Foreskin fibroblast (primary cell): Measurements from ENCODE around the genes ACAT2 and TCP1.

DNA sequence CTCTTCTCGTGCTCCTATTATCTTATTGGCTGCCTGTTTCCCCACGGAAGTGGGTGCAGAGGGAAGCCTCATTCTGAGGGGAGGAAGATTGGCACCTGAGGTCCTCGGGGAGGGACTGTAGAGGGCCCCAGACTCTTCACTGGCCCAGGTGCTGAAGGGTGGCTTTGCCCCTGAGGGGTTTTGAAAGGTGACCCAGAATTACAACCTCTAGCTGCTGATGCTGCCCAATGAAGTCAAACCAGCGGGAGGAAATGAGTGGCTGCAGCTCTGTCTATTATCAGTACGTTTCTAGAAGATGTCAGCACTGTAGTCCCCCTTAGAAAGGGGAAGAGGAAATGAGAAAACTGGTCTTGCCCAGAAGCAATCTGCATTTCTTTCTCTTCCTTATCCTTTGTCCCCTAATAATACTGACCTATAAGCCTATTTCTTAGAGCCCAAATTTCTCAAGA lies 66.0 kb downstream of the SYTL3 start:
- RRBS: no CpG with 5 or more reads among the region's 5 CpGs

DNA sequence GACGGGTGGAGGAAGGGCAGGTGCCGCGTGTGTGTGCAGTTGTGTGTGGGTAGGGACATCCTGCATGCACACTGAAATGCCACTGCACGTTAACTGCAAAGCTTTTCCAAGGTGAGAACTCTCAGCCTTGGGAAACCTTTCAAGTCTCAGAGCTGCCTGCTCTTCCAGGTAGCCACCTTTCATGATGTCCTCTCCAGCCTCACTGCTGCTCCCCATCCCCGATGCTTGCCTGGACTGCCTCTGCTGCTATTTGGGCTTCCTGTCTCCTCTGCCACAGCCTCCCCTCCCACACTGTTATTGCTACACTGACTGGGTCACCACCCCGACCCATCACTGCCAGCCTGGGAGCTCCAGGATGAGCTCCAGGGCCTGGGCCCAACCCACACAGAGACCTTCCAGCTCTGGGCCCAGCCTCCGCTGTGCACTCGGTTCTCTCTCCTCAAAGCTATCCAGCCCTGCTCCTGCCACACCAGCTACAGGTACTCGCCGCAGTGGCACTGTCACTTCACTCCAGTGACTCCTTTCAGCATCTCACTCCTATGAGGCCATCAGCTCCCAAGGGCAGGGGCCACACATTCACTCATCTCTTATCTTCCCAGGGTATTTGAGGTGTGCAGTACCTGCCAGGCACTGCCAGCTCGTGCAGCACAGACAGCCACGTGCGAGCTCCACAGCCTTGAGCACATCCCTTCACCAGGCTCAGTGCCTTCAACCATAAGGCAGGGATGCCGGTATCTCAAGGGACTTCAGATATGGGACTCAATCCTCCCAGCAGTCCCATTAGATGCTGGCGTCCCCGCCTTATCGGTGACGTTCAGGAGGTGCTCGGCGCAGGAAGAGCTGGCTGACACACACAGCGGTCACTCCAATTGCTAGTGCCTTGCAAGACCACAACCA lies 47.3 kb downstream of the EZR start:
- RRBS: no CpG with 5 or more reads among the region's 21 CpGs

DNA sequence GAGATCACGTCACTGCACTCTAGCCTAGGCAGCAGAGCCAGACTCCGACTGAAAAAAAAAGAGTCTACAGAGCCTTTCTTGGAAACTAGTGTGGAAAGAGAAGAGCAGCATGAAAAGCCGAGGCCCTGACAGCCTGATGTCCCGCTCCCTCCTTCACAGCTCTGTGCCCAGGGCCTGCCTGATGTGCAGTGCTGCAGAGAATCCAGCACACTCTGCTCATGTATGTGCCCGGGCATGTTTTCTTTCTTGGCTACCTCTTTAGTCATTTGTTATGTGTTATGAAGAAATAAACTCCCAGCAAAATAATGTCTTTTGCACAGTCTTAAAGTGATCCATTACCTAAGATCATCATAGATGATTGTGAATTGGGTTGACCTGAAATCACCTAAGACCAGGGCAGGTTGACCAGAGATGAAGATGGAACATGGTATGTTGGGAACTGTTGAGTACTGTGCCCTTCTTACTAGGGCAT lies 78.1 kb upstream of the EZR start:
- RRBS: no CpG with 5 or more reads among the region's 5 CpGs

DNA sequence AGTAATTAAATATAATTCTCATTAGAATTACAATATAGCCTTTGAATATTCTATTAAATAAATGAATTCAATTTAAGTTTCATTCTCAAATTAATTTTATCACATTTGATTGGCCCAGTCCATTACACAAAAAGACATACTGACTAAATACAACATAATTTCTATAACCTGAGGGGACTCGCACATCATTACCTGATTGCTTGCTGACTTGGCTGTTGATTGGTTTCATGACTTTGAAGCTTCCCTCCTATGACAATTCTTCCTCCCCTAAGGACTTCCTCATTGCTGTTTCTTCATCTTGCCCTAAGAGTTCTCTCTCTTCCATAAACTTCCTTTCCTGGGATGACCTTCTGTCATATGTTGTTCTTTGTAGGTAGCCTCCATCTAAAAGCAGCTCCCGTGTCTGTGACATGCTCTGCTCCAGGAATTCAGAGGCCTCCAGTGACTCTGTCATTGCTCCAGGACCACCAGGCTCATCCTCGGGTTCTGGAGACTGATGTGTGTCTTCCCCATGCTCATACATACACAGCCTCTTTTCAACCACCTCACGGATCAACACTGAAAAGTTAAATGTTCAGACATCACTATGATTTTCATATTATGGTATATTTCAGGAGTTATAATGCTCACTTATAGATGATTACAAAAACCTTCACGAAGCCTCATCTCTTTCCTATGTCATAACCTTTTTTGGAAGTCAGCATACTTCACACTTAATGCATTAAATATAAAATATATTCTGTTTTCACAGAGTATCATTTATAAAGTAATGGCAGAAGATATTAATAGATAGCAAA lies 22.5 kb downstream of the RSPH3 start:
- RRBS: no CpG with 5 or more reads among the region's 5 CpGs

DNA sequence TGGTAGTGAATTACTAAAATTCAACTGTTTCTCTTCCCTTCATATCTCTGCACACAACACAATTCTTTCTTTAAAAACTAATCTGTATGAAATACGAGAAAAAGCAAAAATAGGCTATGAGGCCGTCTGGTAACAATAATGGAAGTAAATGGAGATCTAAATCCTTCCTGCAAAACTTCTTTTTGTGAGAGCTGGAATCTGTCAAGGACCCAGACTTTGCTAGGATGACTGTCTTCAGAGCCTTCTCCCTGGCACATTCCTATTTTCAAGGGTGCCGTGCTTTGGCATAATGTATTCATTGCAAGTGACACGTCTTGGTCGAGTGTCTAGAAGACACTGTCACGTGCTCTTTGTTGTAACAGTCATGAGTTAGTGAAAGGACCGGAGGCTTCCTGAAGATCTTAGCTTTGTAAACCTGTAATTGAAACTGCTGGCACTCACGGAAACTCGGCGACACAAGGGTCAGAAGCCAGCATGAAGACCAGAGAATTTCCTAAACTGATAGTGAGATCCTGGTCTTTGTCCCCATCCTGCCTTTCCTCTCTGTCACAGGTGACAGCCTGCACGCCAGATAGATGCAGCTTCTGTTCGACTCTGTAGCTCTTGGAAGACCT lies 19.6 kb upstream of the TAGAP start:
- RRBS: no CpG with 5 or more reads among the region's 12 CpGs

- RRBS: no CpG with 5 or more reads among the region's 12 CpGs
These were observed 24.1 kb upstream of the TAGAP start for GRCh38 chr6:159068857-159069421.

- RRBS: no CpG with 5 or more reads among the region's 6 CpGs
These were observed 35.3 kb upstream of the TAGAP start for GRCh38 chr6:159079972-159080673.

DNA sequence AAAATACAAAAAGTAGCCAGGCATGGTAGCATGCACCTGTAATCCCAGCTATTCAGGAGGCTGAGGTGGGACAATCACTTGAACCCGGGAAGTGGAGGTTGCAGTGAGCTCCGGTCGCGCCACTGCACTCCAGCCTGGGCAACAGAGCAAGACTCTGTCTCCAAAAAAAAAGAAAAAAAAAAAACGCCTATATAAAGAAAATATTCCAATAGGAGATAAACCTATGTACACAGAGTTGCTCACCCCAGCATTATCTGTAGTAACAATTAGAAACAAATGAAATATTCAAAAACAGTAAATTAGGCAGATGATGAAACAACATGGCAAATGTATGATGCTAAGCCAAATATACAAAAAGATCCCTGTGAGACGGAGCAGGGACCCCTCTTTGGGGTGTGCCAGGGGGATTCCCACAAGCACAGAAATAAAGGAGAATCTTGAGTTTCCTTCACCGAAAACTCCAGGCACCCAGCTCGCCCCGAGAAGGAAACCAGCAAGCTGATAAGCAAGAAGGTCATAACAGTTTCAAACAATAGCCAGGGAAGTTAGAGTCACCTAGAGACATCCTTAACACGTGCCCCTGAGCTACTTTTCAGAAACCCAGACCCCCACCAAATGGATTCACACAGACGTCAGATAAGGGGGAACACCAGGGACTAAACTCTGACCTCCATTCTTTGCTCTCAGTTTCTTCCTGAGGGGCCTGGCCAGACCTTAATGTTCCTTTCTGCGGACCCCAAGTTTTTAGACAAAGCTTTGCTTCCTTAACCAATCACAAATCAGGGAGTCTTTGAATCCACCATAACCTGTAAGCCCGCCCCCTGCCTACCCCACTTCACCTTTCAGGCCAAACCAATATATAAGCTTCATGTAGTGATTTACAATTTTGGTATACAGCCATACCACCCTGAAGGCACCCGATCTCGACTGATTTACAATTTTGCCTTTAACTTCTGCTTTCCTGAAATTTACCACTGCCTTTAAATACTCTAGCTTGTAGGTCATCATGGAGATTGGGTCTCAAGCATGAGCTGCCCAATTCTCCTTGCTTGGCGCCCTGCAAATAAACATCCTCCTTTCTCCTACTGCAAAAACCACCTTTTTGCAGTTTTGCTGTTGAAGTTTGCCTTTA lies 11.9 kb downstream of the SOD2 start:
- RRBS: no CpG with 5 or more reads among the region's 16 CpGs

GRCh38 chr6:159690942-159691814 lies 1.9 kb downstream of the SOD2 start:
- RRBS: no CpG with 5 or more reads among the region's 9 CpGs

DNA sequence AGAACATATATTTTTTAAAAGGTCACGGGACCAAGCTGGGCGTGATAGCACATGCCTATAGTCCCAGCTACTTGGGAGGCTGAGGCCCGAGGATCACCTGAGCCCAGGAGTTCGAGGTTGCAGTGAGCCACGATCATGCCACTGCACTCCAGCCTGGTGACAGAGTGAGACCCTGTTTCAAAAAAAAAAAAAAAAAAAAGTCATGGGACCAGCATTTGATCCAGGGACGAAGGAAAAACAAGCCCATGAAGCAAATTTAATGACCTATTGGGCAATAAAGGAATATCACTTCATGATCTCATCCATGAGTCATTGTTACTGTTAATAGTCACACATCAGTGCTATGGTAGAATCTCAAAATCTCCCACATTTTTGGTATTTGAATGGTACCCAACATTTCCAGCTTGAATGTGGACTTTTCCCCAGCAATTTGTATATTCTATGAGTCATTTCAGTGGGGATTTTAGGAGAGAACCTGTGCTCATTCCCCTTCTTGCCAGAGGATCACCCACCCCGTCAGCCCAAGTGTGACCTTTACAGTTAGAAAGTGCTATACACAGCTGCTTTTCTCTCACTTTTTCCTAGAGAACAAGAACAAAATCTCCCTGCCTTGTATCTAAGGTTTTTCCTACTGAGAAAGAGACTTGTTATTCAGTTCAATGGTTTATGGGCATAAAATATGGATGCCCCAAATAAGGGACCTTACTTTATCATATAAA lies 8.5 kb upstream of the SOD2 start:
- RRBS: no CpG with 5 or more reads among the region's 7 CpGs

GRCh38 chr6:159726116-159726451 lies 1.2 kb upstream of the WTAP start:
- RRBS: no CpG with 5 or more reads among the region's 7 CpGs

- RRBS: no CpG with 5 or more reads among the region's 7 CpGs
These were observed 5.5 kb downstream of the WTAP start for GRCh38 chr6:159732727-159733271.

GRCh38 chr6:159761222-159762161 lies at the start of gene ACAT2:
Gene ACAT2 (plus strand): TSS chr6:159762045.
- RRBS: 3% methylated on average over 16 of the region's 78 CpGs

GRCh38 chr6:159778310-159779410 lies 10.7 kb downstream of the TCP1 start:
- RRBS: no CpG with 5 or more reads among the region's 8 CpGs

GRCh38 chr6:159789336-159790039 lies at the start of gene TCP1:
Gene TCP1 (minus strand): TSS chr6:159789602.
- RRBS: 1% methylated on average over 15 of the region's 64 CpGs

DNA sequence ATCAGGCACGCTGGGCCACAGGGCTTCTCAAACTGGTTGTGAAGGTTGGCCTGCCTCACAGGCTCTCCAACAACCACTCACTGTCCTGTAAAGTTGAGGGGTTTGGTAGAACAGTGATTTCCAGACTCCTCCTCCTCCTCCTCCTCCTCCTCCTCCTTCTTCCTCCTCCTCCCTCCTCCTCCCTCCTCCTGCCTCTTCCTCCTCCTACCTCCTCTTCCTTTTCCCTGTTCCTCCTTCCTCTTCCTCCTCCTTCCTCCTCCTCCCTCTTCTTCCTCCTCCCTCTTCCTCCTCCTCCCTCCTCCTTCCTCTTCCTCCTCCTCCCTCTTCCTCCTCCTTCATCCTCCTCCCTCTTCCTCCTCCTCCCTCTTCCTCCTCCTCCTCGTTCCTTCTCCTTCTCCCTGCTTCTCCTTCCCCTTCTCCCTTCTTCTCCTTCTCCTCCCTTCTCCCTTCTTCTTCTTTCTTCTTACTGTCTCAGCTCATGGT lies 7.6 kb downstream of the MAS1 start:
- RRBS: no CpG with 5 or more reads among the region's 2 CpGs

- RRBS: no CpG with 5 or more reads among the region's 7 CpGs
These were observed 8.5 kb downstream of the IGF2R start for GRCh38 chr6:159977400-159977847.

DNA sequence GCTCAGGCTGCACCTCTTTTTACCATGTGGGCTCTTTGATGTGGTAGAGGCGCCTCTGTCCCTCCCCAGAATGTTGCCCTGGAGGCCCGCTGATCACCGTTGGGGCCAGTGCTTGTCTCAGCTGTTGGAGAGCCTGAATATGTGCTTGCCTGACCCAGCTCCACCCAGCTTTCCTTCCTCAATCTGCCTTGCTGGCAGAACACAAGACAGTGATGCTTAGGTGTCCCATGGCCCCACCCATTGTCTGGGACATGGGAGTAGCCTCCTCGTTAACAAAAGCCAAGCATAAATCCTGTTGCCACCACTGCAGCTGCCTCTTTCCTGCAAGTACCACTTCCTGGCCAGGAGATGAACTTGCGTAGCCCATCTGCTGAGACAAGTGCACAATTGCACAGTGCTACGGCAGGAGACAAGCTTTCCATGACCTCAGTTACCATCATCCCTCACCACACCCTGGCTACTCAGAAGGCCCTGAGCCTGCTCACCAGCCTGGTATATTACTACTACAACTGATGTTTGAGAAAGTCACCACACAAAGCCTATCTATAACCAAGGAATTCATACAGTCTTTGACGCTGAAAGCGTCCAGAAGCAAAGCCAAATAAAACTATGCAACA lies 47.4 kb downstream of the IGF2R start:
- RRBS: no CpG with 5 or more reads among the region's 8 CpGs

GRCh38 chr6:160041332-160041945 lies 72.6 kb downstream of the IGF2R start:
- RRBS: no CpG with 5 or more reads among the region's 9 CpGs

DNA sequence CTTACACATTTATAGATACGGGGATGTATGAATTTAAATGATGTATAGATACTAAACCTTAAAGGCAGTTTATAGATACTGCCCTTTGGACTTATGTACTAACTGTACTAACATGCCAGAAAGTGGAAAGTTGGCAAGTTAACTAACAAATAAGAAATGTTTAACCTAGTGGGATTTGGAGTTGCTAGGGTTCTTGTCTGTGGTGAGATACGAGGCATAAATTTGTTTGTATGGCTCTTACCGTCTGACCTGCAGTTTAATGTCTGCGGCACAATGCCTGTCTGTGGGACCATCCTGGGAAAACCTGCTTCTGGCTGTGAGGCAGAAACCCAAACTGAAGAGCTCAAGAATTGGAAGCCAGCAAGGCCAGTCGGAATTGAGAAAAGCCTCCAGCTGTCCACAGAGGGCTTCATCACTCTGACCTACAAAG lies 62.9 kb upstream of the SLC22A1 start:
- RRBS: no CpG with 5 or more reads among the region's 5 CpGs